ENCODE results near the gene ACER3.

DNA sequence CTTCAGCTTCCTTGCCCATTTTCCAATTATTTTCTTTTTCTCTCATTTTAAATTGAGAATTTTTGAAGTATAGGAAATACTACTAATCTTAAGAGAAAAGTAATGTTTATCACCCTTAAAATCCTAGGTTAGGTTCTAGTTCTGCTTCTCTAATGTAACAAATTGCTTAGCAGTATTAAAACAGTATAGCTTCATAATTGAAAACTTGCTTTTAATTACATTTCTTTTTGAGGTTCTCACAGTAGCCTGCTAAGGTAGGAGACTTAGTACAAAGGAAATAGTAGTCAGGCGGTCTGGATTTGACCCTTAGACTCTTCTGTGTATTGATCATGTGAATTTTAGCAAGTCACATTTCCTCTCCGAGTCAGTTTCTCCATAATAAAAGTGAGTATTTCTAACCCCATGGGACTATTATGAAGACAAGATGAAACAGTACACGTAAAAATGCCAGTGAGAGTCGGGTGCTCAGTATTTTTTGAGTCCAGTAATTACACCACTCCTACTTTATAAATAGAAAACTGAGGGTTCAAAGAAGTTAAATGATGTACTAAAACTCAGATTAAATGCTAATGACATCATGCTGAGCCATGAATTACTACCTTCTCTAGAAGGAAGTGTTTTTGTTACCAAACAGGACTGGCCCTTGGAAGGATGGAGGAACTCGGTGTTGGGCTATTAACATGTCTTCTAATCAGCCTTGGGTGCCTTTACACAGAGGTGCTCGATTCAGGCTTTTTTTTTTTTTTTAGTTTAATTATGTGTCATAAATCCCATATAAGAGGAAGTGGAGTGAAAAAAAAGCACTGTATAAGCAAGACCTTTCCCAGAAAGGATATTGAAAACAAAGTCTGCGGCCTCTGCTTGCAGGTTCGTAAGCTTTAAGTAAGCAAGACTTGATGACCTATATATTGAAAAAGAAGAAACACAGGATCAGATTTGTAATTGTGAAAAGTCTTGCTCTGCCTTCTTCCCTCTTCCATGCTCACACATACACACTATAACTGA is 108.9 kb downstream of the EMSY start:
- RAMPAGE, long total RNA = no peak
- RRBS = no CpG with 5 or more reads among the region's 8 CpGs

- RAMPAGE, long total RNA = no peak
- RRBS = no CpG with 5 or more reads among the region's 25 CpGs
These were observed 82.0 kb downstream of the LRRC32 start for GRCh38 chr11:76588367-76589133.

DNA sequence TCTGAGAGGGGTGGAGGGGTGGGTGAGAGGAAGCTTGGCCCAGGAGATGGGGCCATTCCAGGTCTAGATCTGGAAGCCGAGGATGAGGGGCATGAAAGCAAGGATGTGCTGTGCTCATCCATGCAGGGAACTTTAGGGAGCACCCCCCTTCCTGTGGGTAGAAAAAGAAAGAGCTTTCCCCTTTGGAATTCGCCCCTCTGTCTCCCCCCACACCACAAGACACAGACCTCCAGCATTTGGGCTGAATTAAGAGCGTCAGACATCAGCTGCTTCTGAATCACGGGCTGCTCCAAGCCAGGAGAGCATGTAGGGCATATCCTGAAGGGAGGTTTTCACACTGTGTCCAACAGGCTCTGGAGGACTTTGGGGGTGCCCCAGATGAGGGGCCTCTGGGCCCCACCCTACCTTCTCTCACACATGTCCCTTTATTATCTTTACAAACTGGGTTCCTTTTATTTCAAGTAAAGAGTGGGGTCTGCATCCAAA is 53.0 kb downstream of the LRRC32 start:
- RAMPAGE, long total RNA = no peak
- RRBS = no CpG with 5 or more reads among the region's 4 CpGs

- RAMPAGE, long total RNA = no peak
- RRBS = no CpG with 5 or more reads among the region's 8 CpGs
These were observed 41.0 kb downstream of the LRRC32 start for GRCh38 chr11:76629445-76629969.

GRCh38 chr11:76785068-76786218 is 2.3 kb downstream of the TSKU start:
- RAMPAGE, long total RNA = no peak
- RRBS = no CpG with 5 or more reads among the region's 11 CpGs

GRCh38 chr11:76791479-76792370 is 8.6 kb downstream of the TSKU start:
- RAMPAGE, long total RNA = no peak
- RRBS = no CpG with 5 or more reads among the region's 8 CpGs

GRCh38 chr11:76793399-76794231 is 10.5 kb downstream of the TSKU start:
- RAMPAGE, long total RNA = no peak
- RRBS = no CpG with 5 or more reads among the region's 8 CpGs

- RAMPAGE, long total RNA = no peak
- RRBS = no CpG with 5 or more reads among the region's 5 CpGs
These were observed 22.1 kb downstream of the TSKU start for GRCh38 chr11:76805202-76805638.

- RAMPAGE, long total RNA = no peak
- RRBS = 2% methylated on average over 39 of the region's 83 CpGs
These were observed at the start of gene ACER3 for GRCh38 chr11:76860288-76861649. Gene ACER3, plus strand, starts transcription at chr11:76860918.

GRCh38 chr11:77027687-77028287 is 6.4 kb upstream of the B3GNT6 start:
- RAMPAGE, long total RNA = no peak
- RRBS = no CpG with 5 or more reads among the region's 5 CpGs

- RAMPAGE, long total RNA = no peak
- RRBS = no CpG with 5 or more reads among the region's 18 CpGs
These were observed 7.1 kb downstream of the OMP start for GRCh38 chr11:77109528-77110413.

DNA sequence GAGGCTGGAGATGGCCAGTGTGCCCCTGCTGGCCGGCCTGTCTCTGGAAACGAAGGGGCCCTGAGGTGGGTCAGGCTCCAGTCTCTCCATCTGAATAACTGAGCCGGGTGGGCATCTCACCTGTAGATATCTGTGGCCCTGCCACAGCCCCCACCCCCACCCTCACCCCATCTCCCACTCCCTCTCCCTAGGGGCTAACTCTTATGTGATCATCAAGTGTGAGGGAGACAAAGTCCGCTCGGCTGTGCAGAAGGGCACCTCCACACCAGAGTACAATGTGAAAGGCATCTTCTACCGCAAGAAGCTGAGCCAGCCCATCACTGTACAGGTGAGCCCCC is 5.7 kb upstream of the MYO7A start:
- RAMPAGE, long total RNA = no peak
- RRBS = 72% methylated on average over 3 of the region's 6 CpGs

DNA sequence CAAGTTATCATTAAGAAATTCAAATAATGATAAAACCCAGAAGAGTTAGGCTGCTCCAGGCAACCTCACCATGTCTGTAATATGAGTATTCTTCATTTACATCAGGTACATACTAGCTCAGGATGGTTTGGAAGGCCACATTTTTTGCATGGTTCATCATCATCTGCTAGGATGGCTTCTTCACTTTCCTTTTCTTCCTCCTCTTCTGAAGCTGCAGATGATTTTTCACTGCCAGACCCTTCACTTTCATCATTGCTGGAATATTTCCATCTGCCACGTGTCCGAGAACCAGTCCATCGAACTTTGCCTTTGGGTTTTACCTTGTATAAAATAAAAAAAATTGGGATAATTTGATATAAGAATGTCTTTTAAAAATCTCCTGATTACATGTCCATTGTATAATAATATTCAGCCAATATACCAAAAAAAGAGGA is 60.8 kb upstream of the CLNS1A start:
- RAMPAGE, long total RNA = no peak
- RRBS = no CpG with 5 or more reads among the region's 3 CpGs

GRCh38 chr11:77740658-77741112 is 79.8 kb downstream of the RSF1 start:
- RAMPAGE, long total RNA = no peak
- RRBS = no CpG with 5 or more reads among the region's 5 CpGs

DNA sequence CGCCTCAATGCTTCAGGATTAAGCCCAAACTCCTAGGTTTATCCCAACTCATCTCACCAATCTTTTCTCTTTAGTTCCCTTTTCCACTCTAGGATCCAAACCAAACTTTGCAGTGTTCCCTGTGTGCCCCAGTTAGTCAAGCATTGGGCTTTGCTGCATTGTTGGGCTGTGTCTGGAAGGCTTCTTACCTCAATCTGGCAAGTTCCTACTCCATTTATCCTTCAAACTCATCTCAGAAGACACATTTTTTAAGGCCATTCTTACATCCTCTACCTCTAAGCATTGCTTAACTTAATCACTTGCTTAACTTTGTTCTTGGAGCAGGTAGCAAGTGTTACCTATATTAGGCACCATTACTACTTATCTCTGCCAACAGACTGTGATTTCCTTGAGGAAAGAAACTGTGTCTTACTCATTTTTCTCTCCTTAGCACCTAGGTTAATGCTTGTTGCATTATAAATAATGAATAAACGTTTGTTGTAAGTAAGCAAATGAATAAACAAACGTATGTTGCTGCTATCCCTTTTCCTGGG is 41.0 kb downstream of the USP35 start:
- RAMPAGE, long total RNA = no peak
- RRBS = no CpG with 5 or more reads among the region's 3 CpGs

- RAMPAGE, long total RNA = no peak
- RRBS = no CpG with 5 or more reads among the region's 10 CpGs
These were observed 67.4 kb downstream of the GAB2 start for GRCh38 chr11:78349928-78350978.

GRCh38 chr11:78371684-78372683 is 45.6 kb downstream of the GAB2 start:
- RAMPAGE, long total RNA = no peak
- RRBS = no CpG with 5 or more reads among the region's 5 CpGs

- RAMPAGE, long total RNA = no peak
- RRBS = no CpG with 5 or more reads among the region's 4 CpGs
These were observed 41.9 kb downstream of the GAB2 start for GRCh38 chr11:78375579-78376210.

DNA sequence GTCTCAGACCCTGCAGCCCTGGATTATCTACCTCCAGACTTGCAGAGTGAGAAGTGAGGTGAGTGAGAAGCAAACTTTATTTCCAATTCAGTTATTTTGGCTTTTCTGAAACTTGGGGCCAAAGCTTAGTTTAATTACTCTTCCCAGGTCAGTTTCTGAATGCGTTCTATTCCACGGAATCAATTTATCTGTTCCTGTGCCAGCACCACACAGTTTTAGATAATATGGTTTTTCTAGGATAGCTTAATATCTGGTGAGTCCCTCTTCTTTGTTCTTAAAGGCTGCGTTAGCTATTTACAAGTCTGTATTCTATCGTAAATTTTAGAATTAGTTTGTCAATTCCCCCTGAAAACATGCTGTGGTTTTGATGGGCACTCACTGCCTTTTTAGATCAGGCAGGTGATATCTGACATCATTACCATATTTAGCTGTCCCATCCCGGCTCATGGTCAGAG is 150.3 kb upstream of the NARS2 start:
- RAMPAGE, long total RNA = no peak
- RRBS = no CpG with 5 or more reads among the region's 5 CpGs

- RAMPAGE, long total RNA = no peak
- RRBS = no CpG with 5 or more reads among the region's 4 CpGs
These were observed 258.7 kb upstream of the NARS2 start for GRCh38 chr11:78833354-78833803.

Measured in kidney epithelial cell (primary cell).